Cytotoxic T cell (primary cell): ENCODE results near the genes AHCTF1, ZNF669, ZNF124, OR2C3, OR2G3, OR13G1 and OR2W3.

DNA sequence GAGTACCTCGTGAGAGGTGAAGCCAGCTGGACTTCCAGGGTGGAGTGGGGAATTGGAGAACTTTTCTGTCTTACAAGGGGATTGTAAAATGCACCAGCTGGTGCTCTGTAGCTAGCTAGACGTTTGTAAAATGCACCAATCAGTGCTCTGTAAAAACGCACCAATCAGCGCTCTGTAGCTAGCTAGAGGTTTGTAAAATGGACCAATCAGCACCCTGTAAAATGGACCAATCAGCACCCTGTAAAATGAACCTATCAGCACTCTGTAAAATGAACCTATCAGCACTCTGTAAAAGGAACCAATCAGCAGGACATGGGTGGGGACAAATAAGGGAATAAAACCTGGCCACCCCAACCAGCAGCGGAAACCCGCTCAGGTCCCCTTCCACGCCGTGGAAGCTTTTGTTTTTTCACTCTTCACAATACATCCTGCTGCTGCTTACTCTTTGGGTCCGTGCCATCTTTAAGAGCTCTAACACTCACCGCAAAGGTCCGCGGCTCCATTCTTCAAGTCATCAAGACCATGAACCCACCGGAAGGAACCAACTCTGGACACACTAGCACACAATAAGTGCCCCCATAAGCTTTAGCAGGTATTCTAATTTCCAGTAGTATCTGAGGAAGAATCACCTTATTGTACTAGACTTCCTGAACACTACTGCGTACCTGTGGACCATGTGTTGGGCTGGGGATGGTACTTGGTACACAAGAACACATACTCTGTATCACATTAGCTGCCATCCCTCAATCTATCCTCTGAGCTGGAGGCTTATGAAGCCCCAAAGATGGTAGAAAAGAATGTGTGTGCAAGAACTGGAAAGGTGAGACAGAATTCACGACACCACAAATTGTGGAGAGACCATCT, 612.8 kb downstream of the SMYD3 start:
- PRO-cap, 2 experiments: no peak in any of the 2 experiments

DNA sequence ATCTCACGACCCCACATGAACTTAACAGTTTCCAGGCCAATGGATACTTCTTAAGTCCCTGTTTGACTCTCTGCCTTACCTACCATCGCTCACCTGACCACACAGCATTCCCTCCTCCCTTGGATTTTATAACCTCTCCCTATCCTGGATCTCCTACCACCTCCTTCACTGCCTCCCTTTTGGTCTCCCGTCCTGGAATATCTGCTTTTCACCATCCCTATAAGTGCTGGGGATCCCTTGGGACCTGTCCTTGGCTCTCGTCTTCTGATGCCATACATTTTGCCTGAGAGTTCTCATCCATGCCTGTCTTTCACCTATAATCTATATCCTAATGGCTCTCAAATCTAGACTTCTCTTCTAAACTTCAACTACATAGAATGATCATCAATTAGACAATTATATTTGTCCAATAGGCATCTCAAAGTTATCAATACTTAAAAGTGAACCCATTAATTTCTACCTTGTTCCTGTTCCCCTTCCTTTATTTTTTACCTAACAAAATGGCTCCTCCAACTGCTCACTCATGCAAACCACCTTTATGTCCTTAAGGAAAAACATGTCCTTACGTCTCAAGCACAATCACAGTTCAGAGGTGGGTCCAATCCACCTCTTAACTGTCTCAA, 522.0 kb downstream of the SMYD3 start:
- PRO-cap, 2 experiments: no peak in any of the 2 experiments

GRCh38 chr1:246087005-246087666, 419.9 kb downstream of the SMYD3 start:
- PRO-cap, 2 experiments: no peak in any of the 2 experiments

GRCh38 chr1:246118493-246119306, 388.4 kb downstream of the SMYD3 start:
- PRO-cap, 2 experiments: no peak in any of the 2 experiments

DNA sequence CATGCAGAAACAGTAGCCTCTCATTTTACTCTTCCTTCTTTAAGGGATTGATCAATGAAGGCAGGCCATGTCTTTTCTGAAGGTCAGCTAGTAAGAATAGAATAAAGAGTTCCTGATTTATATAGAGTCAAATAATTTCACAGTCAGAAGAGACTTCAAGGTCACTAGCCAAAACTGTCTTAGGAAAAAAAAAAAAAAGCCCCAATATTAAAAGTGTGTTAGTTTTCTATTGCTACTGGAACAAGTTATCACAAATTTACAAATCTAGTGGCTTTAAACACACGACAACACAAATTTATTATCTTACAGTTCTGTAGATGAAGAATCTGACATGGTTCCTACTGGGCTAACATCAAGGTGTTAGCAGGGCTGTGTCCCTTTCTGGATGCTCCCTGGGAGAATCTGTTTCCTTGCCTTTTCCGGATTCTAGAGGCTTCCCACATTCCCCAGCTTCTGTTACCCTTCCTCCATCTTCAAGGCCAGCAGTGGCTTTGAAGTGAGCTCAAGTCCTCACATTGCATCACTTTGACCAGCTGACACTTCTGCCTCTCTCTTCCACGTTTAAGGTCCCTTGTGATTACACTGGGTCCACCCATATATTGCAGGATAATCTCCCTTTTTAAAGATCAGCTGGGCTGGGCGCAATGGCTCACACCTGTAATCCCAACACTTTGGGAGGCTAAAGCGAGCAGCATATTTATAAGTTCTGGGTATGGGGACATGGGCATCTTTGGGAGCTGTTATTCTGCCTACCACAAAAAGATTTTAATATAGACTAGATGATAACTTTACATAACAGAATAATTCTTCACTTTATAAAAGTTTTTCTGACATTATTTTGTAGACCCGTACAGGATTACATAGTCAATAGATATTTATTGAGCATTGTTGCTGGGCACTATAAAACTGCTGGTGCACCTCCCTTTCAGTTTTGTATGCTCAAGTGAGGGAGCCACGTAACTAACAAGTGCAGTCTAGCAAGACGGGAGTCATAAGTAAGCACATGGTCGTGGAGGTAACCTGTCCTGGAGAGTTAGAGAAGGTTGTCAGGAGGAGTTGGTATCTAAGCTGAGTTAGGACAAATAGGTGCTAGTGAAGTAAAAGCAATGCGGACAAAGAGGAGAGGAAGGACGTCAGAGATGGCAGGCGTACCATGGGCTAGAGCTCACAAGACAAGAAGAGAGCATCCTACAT, 33.1 kb downstream of the CNST start:
- PRO-cap, 2 experiments: no peak in any of the 2 experiments

GRCh38 chr1:246699071-246699597, 25.1 kb upstream of the SCCPDH start:
- PRO-cap, 2 experiments: peak in 1 of 2 experiments; most common minus-strand start chr1:246699233 (in 1)

- PRO-cap, 2 experiments: no peak in any of the 2 experiments
Observed at GRCh38 chr1:246798315-246798930, 74.2 kb downstream of the SCCPDH start.

DNA sequence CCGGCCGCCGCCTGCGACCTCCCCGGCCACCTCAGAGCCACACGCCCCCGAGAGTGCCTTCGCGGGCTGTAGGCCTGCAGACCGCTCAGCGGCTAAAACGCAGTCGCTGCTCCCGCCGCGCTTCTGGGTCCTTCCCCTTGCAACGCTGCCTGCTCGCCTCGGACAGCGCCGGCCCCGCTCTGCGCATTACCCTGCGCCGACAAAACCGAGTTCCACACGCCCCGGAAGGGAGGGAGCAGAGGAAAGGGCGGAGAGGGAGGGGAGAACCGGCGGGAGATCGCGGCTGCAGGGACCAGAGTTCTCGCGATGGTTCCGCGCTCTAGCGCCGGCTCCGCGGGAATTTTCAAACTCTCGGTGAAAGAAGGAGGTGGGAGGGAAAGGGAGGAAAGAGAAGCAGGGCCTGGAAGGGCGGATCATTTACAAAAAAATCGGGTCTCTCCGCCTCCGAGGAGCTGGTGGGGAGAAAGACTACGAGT, at the start of gene AHCTF1:
Gene AHCTF1, minus strand, starts transcription at position 207 of the 476 bp plus-strand sequence.
- PRO-cap, 2 experiments: peak in 2 of 2 experiments; most common minus-strand start position 160 of the sequence (in 2)

GRCh38 chr1:246959767-246960527, 28.2 kb upstream of the AHCTF1 start:
- PRO-cap, 2 experiments: no peak in any of the 2 experiments

DNA sequence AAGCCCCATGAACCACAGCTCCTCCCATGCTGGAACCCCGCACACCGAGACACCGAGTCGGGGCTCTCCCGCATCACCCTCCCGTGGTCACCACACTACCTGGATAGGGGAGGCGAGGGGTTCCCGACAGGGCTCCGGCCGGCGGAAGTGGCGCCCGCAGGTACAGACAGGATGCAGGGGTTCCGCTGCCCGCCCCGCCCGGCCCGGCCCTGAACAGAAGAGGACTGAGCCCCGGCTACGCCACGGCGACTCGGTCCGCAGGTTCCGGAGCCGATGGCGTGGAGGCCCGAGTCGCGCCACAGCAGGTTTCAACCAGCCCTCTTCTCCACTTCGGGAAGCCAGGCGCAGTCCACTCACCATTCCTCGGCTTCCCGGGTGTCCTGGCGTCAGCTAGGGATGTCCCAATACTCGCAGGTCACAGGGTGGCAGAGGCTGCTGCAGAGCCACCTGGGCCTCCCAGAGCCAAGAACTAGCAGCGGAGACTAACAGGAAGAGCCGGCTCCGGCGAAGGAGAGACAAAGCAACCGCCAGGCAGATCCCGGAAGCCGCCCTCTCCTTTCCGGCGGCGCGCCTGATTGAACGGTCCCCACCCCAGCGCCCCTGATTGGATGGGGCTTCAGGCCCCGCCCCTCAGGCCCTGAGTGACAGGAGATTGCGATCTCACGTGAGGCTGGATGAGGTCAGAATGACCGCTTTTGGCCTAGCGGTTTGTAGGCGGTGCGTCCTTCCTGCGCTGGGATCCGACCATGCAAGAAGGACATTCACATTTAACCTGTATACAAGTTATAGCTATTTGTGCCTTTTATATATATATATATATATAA, at the start of gene ZNF669:
Gene ZNF669, minus strand, starts transcription at position 517 of the 824 bp plus-strand sequence.
- PRO-cap, 2 experiments: peak in 2 of 2 experiments; most common minus-strand start position 484 of the sequence (in 2)

DNA sequence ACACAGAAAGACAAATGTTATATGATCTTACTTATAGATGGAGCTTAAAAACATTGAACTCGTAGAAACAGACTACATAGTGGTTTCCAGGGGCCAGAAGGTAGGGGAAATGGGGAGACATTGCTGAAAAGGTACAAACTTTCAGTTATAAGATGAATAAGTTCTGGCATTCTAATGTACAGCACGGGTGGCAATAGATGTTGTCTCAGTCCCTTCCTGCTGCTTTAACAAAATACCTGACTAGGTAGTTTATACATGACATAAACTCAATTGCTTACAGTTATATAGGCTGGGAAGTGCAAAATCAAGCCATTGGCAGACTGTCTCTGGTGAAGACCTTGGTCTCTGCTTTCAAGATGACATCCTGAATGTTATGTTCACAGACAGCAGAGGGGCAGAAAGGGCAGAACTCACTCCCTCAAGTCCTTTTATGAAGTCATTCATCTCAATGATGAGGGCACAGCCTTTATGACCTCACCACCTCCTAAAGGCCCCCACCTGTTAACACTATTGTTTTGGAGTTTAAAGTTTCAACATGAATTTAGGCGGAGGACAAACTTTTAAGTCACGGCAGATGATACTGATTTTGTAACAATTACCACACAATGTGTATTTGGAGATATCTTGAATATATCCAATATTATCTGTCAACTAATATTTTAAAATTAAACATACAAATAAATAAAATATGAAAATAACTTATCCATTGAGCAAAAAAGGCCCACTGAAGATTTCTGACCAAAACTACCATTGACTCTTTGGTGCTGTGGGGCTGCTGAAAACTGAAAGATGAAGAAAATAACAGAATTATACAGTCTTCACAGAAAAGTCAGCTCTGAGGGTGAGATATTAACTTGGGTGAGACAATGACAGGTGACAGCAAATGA, 22.0 kb downstream of the ZNF124 start:
- PRO-cap, 2 experiments: no peak in any of the 2 experiments

DNA sequence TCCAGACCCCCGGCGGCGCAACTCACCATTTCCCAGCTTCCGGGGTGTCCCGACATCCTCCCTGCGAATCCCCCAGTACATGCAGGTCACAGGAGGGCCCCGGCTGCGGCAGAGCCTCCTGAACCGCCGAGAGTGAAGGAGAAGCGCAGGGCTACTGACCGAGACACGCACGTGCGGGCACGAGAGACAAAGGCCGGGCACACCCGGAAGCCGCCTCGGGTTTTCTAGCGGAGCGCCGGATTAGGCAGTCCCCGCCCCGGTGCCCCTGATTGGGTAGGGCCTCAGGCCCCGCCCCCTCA, at the start of gene ZNF124:
Gene ZNF124, minus strand, starts transcription at position 199 of the 299 bp plus-strand sequence.
- PRO-cap, 2 experiments: no peak in any of the 2 experiments

GRCh38 chr1:247334465-247335577, 3.2 kb upstream of the ZNF496 start:
- PRO-cap, 2 experiments: no peak in any of the 2 experiments

DNA sequence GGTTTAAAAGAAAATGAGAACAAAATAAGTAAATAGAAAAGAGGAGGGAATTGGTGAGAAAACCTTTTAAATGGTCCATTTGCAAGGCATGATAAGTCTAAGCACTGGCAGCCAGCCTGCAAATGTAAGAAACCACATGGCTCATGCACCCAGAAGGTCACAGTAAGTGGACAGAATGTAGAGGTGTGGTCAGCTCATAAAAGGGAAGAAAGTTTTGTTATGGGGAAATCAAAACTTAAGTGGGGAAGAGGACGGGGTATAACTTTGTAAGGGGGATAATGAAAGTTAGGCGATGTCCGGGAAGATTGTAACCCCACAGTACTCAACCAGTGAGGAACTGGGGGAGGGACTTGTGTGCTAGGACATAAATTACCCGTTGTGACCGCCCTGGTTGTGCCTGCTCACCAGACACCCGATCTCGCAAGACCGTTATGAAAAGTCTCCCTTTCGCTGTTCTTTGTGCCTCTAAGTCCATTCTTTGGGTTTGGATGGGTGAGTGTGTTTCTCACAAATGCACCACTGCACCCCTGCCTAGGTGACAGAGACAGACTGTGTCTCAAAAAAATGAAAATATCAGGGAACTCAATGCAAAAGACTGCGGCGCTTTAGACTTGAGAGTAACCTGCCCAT, 28.5 kb upstream of the ZNF496 start:
- PRO-cap, 2 experiments: no peak in any of the 2 experiments

DNA sequence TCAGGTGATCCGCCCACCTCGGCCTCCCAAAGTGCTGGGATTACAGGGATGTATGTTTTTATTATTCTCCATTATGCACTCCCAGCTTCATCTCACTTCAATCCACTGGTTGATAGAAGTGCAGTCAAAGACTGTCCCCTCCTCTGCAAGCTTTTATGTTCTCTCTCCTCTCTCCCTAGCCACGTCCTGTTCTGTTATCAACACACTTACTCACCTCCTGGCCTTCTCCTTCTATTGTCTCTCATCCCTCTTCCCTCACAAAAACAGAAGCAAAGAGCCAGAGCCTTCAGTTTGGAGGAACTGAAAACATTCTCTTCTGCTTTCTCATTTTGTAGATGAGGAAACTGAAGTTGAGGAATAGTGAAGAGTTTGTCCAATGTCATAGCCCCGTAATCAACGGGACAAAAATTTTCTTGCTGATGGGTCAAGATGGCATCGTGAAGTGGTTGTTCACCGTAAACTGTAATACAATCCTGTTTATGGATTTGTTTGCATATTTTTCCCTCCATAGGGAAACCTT, 1.8 kb downstream of the NLRP3 start:
- PRO-cap, 2 experiments: no peak in any of the 2 experiments

- PRO-cap, 2 experiments: peak in 1 of 2 experiments; most common minus-strand start chr1:247518356 (in 1)
Observed at GRCh38 chr1:247518132-247518674, 18.0 kb downstream of the OR2C3 start.

- PRO-cap, 2 experiments: no peak in any of the 2 experiments
Observed at GRCh38 chr1:247536144-247536744, at the start of gene OR2C3. Gene OR2C3, minus strand, starts transcription at chr1:247536440.

DNA sequence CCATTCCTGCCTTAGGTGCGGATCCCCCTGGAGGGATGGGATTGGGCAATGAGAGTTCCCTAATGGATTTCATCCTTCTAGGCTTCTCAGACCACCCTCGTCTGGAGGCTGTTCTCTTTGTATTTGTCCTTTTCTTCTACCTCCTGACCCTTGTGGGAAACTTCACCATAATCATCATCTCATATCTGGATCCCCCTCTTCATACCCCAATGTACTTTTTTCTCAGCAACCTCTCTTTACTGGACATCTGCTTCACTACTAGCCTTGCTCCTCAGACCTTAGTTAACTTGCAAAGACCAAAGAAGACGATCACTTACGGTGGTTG, at the start of gene OR2G3:
Gene OR2G3, plus strand, starts transcription at position 36 of the 325 bp plus-strand sequence.
- PRO-cap, 2 experiments: no peak in any of the 2 experiments

GRCh38 chr1:247679530-247680164, at the start of gene OR13G1:
Gene OR13G1, minus strand, starts transcription at chr1:247679739.
- PRO-cap, 2 experiments: no peak in any of the 2 experiments

GRCh38 chr1:247895473-247895824, at the start of gene OR2W3:
Gene OR2W3, plus strand, starts transcription at chr1:247895587.
- PRO-cap, 2 experiments: no peak in any of the 2 experiments